Placental epithelial cell (primary cell): ENCODE measurements around a stretch of chr19.

DNA sequence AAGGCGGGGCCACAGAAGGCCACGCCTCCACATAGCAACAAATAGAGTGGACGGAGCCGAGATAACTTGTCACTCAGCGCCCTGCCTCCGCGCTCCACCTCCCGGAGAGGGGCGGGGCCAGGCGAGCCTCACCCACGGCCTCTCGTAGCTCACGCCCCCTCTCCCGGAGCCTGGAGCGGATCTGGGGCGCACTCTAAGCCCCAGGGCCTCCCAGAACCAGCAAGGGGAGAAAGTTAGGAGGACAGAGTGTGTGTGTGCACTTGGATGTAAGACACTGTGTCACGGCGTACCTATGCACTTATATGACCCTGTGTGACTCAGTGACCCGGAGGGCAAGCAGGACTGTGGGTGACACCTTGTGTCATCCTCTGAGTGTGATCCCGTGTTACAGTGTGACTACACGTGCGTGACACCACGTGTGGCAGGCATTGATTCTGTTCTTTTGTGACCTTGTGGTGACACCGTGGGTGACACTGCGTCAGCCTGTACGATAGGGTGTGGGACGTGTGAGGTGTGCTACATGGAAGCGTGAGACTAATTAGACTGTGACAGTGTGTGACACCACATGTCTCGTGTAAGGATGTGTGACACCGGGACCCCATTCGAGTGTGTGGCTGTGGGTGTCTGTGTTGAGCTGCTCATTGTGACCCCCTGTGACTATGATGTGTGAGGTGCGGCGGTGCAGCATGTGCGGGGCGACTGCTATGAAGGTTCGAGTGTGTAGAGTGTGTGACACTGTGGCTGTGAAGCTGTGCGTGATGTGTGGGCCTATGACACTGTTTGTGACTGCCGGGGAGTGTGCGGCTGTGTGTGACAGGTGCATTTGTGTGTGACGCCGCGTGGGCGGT, 619 bp upstream of the BLVRB start:
- CAGE, long polyA plus RNA = no peak

- CAGE, long polyA plus RNA = no peak
Observed at GRCh38 chr19:40580493-40581078, 3.9 kb downstream of the SHKBP1 start.

DNA sequence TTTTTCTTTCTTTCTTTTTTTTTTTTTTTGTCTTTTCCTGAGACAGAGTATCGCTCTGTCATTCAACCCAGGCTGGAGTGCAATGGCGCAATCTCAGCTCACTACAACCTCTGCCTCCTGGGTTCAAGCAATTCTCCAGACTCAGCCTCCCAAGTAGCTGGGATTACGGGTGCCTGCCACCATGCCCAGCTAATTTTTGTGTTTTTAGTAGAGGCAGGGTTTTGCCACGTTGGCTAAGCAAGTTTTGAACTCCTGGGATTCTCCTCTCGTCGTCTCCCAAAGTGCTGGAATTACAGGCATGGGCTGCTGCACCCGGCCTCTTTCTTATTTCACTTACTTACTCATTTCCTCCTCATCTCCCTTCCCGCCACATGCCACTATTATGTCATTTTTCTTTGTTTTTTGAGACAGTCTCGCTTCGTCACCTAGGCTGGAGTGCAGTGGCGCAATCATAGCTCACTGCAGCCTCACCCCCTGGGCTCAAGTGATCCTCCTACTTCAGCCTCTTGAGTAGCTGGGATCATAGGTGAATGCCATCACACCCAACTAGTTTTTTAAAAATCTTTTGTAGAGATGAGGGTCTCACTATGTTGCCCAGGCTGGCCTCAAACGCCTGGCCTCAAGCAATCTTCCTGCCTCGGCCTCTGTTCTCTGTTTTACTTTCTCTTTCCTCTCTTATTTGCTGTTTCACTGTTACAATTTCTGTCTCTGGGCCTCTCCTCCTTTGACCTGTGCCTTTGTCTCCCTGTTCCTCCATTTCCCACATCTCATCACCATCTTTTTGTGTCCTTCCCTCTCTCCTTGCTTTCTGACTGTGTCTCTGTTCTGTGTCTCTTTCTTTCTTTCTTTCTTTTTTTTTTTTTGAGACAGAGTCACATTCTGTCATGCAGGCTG, 9.1 kb downstream of the SHKBP1 start:
- CAGE, long polyA plus RNA = no peak

DNA sequence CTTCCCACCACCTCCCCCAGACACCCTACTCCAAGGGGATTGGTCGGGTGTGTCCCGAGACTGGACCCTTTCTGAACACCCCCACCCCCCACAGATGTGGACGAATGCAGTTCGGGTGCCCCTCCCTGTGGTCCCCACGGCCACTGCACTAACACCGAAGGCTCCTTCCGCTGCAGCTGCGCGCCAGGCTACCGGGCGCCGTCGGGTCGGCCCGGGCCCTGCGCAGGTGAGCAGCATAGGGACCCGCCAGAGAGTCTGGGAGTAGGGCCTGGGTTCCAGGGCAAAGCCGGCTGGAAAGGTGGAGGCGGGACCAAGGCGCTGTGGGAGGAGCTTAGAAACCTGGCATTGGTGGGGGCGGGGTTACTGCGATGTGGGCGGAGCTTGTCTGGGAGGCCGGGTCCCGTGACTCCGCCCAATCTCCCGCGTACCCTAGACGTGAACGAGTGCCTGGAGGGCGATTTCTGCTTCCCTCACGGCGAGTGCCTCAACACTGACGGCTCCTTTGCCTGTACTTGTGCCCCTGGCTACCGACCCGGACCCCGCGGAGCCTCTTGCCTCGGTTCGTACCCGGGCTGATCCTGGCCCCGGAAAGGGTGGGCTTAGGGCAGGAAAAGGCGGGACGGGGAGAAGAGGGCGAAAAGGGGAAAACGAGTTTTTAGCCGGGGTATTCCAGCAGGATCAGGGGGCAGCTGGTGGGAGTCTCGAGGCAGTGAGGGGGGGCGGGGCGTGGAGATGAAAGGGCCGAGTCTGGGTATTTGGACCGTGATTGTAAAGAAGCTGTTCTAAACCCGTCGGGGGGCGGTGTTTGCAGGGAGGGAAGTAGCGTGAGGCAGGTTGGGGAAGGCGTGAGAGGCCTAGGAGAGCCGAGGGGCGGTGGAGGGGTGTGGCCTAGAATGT, 12.1 kb downstream of the LTBP4 start:
- CAGE, long polyA plus RNA = no peak

DNA sequence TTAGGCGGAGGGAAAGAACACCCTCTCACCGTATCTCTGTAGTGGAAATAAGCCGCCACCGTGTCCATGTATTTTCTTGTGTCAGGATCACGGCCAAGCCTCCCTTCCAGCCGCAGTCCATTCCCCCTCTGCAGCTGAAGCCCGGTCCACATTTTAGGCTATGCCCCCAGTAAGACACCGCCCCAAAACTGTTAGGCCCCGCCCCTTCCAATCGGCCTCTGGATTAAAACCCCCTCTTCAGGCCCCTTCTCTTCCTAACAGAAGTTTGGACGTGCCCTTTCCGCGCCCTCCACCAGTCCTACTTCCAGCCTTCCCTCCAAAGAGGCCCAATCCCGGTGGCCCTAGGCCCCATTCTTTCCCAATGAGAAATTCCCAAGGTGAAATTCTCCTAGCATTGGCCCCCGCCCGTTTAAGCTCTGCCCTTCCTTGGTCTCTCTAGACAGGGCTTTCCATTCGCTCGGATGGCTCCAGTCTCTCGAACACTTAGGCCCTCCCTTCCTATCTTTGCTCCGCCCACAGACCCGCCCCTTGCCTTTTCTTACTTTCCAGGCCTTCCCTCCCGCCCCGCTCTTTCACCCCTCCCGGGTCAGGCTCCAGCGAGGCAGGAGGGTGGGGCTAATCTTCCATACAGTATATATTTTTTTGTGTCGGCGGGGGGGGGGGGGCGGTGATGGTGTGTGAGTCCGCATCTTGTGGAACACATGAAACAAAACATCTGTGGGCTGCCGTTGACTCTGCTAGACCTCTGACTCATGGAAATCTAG, 13.6 kb downstream of the LTBP4 start:
- CAGE, long polyA plus RNA = no peak

- CAGE, long polyA plus RNA = no peak
Observed at GRCh38 chr19:40627122-40627838, 26.1 kb downstream of the LTBP4 start.

DNA sequence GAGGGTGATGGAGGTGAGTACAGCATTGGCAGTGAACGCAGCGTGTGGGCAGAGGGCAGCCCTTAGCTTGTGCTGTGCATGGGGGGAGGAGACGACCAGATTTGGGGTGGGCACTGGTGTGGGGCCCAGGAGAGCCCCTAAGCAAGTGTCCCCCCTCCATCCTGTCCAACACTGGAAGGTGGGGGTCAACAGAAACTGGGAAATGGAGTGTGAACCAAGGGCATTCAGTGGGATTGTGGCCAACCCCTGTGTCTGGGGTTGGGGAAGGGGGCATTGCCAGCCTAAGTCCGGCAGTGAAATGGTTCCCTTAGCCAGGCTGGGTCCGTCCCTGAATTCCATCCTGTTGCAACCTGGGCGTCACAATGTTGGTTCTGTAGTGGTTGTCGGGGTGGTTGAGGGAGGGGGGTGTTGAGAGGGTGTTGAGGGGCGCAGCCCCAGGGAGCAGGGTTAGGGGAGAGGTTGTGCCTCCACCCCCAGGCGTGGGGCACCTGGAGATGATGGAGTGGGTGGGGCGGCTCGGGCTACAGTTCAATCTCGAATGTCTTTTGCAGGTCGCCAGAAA, 23.4 kb downstream of the NUMBL start:
- CAGE, long polyA plus RNA = no peak

DNA sequence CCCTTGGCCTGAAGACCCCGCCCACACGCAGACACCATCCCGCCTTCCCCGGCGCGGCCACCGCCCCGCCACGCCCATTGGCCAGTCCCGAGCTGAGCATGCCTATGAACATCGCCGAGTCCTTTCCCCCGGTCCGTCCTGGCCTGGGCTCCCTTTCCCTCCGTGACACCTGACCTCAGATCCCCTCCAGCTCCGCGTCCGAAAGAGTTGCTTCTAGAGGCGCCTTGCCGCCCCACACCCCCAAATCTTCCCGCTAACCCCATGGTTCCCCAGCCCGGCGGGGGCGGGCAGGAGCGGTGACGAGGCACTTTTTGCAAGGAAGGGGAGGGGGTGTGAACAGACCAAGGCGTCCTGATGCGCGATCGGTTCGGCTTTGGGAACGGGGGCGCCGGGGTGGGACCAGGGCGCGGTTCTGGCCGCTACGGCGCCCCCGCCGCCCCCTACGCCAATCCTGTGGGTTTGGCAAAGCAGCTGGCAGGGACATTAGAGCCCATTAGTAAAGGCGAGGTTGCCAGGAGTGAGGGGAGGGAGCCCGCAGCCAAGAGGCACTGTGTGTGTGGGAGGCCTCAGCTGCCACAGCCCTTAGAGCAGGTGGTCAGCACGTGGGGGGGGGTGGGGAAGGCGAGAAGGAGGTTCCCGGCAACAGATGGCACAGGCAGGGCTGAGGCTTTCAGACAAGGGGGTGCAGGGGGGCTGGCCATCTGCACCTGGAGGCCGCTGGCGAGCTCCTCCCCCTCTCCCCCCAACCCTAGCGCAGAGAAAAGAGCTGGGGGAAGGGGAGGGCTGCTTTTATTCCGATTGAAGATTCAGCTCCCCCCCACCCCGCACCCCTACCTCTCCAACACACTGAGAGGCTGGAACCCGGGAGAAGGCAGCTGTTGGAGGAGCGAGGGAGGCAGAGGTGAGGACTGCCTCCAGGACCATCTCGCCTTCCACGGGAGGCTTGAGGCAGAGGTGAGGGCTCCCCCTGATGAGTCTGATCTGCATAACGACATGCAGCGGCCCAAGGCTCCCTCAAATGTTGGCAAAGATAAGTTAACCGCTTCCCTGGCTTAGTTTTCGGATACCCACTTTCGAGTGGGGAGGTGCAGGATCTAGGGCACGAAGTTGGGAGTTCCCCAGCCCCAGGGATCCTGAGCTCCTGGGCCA, 681 bp upstream of the NUMBL start:
- CAGE, long polyA plus RNA = no peak

DNA sequence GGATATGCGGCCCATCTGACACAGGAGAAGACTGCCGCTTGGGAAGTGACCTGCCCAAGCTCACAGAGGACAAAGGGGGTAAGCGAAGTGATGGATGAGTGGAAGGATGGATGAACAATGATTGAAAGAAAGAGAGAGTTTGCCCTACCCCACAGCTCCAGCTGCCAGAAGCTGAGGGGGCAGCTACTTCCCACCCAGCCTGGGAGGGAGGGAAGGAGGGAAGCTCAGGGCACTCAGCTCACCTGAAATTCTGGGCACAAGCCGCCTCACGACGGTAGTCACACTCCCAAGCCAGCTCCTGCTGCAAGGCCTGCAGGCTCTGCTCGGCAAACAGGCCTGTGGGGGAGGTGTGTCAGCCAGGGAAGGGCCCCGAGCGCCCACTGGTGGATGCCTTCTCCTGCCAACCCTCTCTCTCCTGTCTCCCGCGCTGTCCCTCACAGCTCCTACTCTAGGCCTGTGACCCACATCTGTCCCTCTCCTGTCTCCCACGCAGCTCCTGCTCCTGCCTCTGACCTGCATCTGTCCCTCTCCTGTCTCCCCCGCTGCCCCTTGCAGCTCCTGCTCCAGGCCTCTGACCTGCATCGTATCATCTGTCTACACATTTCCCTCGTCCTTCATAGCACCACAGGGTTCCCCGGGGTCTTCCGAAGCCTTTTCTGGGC, 12.0 kb upstream of the NUMBL start:
- CAGE, long polyA plus RNA = no peak

DNA sequence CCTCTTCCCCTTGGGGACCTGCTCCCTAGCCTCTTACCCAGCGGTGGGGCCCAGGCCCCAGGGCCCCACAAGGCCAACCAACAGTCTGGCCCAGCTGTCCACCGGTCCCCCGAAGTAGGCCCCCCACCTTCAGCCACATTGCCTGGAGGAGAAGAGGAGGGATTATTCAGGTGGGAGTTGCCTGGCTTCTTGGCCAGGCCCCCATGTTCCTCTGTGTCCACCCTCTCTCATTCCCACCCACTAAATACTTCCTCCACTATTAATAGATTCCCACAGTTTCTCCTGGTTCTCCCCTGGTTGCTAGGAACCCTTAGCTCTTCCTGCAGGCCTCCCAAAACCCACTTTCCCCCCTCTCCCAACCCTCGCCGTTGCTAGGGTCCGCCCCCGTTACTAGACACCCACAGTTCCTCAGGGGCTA, 2.2 kb downstream of the COQ8B start:
- CAGE, long polyA plus RNA = no peak

GRCh38 chr19:40739978-40740660, 10.2 kb downstream of the ACTMAP start:
- CAGE, long polyA plus RNA = no peak

- CAGE, long polyA plus RNA = no peak
Observed at GRCh38 chr19:40771196-40771395, 4.2 kb upstream of the MIA start.

DNA sequence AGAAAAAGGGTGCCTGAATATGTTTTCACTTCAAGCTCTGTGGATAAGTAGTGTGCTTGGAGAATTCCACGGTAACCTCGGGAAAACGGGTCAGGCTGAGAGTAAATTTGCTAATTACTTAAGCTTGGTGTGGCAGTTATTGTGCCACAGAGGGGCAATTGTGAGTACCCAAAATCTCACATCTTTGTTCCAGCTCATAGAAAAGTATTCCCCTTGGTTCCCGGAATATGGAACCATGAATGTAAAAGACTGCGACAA, 36.3 kb upstream of the CYP2B6 start:
- CAGE, long polyA plus RNA = no peak

- CAGE, long polyA plus RNA = no peak
Observed at GRCh38 chr19:41225575-41225852, 6.5 kb downstream of the AXL start.

GRCh38 chr19:41298646-41298880, 11.4 kb upstream of the CCDC97 start:
- CAGE, long polyA plus RNA = no peak

- CAGE, long polyA plus RNA = no peak
Observed at GRCh38 chr19:41315933-41316593, 6.1 kb downstream of the CCDC97 start.

- CAGE, long polyA plus RNA = no peak
Observed at GRCh38 chr19:41319177-41320276, 9.6 kb downstream of the CCDC97 start.

DNA sequence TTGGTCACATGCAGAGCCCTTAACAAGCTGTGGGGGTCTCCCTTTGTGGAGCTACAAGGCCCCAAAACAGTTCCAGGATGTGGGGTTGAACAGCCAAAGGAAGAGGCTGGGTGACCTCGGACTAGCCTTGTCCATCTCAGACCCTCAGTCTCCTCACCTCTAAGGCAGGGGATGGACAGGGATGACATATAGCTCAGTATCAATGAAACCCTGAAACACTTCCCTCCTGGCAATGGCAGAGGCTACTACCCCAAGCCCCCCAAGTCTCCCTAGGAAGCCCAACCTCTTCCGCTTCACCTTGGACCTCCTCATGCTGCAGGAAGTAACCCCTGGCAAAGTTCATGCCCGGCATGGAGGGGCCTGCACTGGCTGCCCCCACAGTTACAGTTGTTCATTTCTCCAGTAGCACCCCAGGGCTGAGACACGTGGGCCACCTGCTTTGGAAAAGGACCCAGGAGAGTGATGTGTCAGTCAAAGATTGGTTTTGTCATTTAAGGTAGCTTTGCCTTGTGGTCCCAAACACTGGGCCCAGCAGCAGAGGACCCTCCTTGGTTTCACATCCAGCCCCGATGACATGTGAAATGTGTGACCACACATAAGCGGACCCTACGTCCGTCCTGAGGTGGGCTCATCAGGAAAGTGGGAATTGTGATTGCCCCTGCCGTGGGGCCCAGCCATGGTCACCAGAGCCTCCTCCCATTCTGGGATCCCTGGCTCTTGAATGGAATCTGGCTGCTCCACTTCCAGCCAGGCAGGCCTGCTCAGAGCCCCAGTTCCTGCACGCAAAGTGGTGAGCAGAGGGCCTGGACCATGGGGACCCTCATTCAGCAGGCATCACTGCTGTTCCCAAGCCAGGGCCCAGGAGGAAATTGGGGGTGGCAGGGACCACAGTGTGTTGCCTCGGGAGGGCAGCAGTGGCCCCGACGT, 10.8 kb downstream of the CCDC97 start:
- CAGE, long polyA plus RNA = no peak

DNA sequence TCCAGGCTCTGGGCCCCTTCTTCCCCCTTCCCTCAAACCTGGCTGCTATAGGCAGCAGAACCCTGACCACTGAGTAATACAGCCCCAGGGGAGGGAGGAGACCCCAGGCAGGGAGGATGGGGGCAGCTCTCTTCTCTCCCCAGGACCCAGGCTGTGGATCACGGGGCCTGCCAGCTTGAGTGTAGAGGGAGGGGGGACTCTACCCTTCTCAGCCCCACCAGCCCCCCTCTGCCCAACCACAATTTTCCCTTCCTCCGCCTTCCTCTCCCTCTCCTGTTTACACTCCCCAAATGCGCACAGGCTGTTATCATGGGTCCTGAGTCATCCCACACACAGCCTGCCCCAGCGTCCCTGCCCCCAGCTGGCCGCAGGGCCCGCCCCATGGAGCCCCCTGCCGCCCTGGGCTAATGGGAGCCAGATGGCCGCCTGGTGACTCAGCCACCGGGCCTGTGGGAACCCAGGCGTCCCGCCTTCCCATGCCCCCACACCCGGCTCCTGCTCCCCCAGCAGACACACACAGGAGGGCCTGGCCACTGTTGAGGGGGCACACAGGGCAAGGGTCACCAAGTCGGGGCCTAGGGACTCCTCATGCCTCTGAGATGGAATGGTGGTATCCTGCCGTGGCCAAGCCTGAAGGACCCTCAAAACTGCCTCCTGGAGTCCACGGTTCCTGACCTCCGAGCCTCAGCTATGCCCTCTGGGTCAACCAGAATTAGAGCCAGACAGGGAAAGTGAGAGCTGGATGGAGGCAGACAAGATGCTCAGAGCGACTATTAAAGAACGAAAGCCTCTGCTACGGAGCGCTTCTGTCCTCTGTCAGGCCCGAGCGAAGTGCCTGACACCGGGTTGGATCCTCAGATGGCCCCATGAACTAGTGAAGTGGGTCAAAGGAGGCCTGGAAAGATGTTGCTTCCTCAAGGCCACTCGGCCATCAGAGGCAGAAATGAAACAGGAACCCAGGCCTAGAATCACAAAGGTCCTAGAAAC, 13.7 kb downstream of the CCDC97 start:
- CAGE, long polyA plus RNA = no peak

- CAGE, long polyA plus RNA = no peak
Observed at GRCh38 chr19:41420329-41421164, 6.6 kb downstream of the B3GNT8 start.